Measurements from ENCODE around the genes DENR and OGFOD2.

GRCh38 chr12:121992056-121992639, 29.5 kb upstream of the BCL7A start:
- PRO-cap = unidirectional peak, minus-strand start at chr12:121992250
- RAMPAGE, long total RNA = no peak

- PRO-cap = no peak
- RAMPAGE, long total RNA = no peak
Measured at GRCh38 chr12:122021679-122021793, 148 bp upstream of the BCL7A start.

DNA sequence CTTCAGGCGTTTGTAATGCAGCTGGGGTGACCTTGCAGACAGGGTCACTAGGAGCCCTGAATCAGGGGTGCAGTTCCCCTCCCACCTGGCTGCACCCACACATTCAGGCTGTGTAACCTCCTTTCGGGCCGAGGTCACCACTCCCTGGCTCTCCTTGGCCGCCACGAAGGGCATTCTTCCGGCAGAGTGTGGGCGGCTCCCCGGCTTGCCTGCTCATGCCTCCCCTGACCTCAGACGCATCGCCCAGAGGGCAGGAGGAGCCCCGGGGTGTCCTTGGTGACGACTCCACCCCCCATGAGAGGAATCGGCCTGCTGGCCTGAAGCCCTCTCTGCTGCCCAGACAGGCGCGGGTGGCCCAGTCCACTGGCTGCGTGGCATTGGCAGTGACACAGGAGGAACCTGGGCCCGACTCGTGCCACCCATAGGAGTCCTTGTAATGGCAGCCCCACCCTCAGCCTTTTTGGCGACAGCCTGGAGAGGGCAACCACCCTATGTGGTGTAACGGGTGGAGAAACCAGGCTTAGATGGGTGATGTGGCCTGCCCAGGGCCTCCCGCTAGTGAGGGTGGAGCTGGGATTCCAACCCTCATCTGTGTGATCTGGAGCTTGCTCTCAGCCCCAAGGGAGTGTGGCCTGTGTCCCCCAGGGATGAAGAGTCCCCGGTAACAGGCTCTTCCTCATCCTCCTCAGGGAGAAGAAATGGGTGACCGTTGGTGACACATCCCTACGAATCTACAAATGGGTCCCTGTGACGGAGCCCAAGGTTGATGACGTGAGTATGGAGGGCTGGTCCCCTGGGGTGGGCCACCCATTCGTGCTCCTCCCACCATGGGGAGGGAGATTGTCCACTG, 8.6 kb downstream of the BCL7A start:
- PRO-cap = no peak
- RAMPAGE, long total RNA = no peak

DNA sequence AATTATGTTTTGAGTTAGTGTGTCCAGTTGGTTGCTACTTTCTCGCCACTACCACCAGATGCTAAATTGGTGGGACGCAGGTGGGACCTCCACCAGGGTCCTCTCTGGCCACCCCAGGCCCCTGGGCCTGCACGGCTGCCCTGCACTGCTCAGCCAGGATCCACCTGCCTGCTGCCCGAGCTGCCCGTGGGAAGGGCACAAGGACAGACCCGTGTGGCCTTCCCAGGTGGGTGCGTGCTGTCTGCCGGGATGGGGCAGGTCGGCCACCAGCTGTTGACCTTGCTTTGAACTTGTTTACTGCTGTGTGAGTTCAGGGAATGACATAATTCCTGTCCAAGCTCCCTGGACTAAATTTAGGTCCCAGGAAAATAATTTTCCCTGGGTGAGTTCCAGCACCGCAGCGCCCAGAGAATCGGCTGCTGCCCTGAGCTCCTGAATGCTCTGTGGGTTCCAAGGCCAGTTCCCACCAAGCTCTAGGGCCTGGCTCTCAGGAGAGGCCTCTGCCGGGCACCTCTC, 27.4 kb upstream of the MLXIP start:
- PRO-cap = no peak
- RAMPAGE, long total RNA = no peak

GRCh38 chr12:122204979-122205746, 1.7 kb downstream of the B3GNT4 start:
- PRO-cap = no peak
- RAMPAGE, long total RNA = no peak

GRCh38 chr12:122336440-122336830, 70.1 kb upstream of the VPS33A start:
- PRO-cap = no peak
- RAMPAGE, long total RNA = no peak

DNA sequence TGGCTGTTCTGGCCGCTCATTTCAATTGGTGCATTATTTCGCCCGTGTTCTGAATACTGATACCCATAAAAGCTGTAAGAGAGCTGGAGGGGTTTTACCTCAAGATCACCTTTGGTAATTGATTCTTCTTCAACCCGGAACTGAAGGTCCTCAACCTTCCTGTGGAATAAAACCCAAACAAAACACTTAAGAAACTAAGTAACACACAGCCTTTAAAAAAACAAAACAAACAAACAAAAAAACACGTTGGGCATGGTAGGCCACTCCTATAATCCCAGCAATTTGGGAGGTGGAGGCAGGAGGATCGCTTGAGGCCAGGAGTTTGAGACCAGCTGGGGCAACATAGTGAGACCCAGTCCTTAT, 69.9 kb downstream of the CLIP1 start:
- PRO-cap = no peak
- RAMPAGE, long total RNA = no peak

DNA sequence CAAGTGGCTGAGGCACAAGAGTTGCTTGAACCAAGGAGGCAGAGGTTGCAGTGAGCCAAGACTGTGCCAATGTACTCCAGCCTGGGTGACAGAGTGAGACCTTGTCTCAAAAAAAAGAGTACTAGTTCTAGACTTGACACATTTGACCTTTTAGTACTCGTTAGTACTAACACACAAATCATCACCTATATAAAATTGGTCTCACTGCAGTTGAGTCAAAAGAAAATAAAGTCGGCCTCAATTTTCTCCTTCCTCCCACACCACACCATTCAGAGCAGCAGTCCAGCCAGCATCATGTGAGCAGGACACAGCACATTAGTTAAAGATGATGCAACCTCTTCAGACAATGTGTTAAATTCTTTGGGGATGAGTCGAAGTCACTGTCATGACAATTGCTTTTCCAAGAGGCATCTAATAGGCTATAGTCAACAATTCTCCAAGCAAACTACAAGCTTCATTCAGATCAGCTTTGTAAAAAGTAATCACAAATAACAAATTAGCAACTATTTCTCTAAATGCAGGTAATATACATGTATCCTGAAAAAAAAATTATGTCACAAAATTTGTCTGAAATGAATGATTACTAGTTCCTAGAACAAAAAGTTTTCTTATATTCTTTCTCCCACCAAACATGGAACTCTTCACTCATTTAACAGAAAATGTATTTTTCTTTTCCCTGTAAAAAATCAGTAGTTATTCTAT, 55.6 kb downstream of the CLIP1 start:
- PRO-cap = unidirectional peak, minus-strand start at position 298 of the sequence
- RAMPAGE, long total RNA = no peak

DNA sequence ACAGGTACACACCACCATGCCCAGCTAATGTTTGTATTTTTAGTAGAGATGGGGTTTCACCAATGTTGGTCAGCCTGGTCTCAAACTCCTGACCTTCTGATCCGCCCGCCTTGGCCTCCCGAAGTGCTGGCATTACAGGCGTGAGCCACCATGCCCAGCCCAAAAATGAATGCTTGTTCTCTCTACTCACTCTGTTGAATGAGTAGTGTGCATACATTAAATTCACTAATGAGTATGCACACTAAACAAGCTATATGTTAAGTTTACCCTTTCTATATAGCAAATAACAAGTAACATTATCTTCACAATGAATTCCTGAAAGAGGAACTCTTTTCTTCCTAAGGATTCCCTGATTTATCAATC, 11.2 kb upstream of the ZCCHC8 start:
- PRO-cap = no peak
- RAMPAGE, long total RNA = no peak

- PRO-cap = bidirectional peak, plus-strand start at chr12:122752824, minus-strand start at chr12:122752571
- RAMPAGE, long total RNA = start-site peak on the plus strand at chr12:122752820-122752885, 2,376 and 1,671 reads in 2 replicates
Measured at GRCh38 chr12:122752335-122753234, at the start of gene DENR. Gene DENR, plus strand, starts transcription at chr12:122752824.

- PRO-cap = no peak
- RAMPAGE, long total RNA = no peak
Measured at GRCh38 chr12:122773539-122773975, 815 bp upstream of the CCDC62 start.

- PRO-cap = no peak
- RAMPAGE, long total RNA = no peak
Measured at GRCh38 chr12:122836582-122837422, 1.5 kb downstream of the HIP1R start.

DNA sequence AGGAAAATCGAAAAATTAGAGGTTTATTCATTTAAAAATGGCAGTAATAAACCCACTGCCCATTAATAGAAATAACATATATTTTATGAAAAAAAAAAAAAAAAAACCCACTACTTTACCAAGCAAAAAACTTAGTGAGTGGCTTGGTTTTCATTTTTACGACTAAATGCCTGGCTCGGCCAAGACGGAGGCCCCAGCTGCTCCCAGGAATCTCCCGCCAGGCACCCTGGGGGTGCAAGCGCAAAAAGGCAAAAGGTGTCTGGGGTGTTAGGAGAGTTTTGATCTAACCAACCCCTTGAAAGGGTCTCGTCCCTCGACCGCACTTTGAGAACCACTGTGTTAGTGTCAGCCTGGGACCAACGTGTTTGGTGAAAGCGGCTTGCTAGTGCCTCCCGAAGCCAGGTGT, 19.0 kb downstream of the HIP1R start:
- PRO-cap = no peak
- RAMPAGE, long total RNA = no peak

DNA sequence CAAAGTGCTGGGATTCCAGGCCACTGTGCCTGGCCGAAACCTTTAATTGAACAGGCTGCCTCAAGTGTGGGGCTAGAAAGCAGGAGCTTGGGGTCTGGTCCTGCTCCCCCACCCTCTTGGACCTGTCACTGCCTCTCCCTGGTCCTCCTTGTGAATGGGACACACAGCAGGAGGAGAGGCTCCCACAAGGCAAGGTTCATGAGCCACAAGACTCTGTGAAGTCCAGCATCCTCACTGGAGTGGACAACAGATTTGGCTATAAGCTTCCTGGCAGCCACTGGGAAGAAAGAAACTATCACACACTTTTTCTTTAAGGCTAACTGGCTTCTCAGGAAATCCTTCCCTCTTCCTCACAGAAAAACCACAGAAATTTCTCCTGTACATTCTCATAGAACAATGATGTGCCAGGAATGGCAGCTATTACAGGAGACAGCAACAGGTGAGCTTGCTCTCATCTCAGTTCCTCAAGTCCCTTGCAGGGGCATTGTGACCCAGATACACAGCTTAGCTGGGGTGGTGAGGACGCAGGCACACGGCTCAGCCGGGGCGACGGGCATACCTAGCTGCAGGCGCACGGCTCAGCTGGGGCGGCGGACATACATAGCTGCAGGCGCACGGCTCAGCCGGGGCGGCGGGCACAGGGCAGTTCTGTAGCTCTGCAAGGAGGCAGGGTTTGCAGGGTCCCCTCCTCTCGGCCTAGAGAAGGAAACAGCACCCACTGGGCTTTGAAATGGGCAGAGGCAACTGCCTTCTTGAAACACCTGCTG, 29.1 kb downstream of the HIP1R start:
- PRO-cap = no peak
- RAMPAGE, long total RNA = no peak

- PRO-cap = no peak
- RAMPAGE, long total RNA = no peak
Measured at GRCh38 chr12:122875072-122876113, 20.5 kb downstream of the VPS37B start.

DNA sequence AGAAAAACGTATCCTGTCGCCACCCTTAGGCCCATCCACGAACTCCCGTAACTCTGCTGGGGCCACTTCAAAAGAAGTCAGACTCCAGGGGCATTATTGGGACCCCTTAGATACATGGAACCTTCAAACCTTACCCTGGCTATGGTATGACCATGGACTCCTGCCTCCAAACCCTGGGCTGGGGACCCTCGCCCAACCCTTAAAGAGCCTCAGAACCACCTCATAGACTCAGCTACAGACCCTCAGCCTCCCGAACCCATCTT, 978 bp downstream of the VPS37B start:
- PRO-cap = no peak
- RAMPAGE, long total RNA = no peak

- PRO-cap = no peak
- RAMPAGE, long total RNA = no peak
Measured at GRCh38 chr12:122951356-122951927, 14.8 kb downstream of the ABCB9 start.

DNA sequence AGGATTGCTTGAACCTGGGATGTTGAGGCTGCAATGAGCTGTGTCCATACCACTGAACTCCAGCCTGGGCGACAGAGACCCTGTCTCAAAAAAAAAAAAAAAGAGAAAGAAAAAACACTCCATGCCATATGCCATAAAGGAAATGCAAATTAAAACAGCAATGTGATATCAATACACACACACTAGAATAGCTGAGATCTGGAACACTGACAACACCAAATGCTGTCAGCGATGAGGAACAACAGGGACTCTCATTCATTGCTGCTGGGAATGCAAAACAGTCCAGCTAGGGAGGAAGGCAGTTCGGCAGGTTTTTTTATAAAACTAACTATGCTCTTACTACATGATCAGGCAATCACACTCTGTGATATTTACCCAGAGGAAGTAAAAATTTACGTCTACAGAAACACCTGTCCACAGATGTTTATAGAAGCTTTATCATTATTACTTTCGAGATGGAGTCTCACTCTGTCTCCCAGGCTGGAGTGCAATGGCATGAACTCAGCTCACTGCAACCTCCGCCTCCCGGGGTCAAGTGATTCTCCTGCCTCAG, 3.5 kb upstream of the ABCB9 start:
- PRO-cap = no peak
- RAMPAGE, long total RNA = no peak

- PRO-cap = bidirectional peak, plus-strand start at chr12:122974736, minus-strand start at chr12:122974596
- RAMPAGE, long total RNA = no peak
Measured at GRCh38 chr12:122973945-122975005, 769 bp upstream of the OGFOD2 start.

GRCh38 chr12:122975006-122975434, at the start of gene OGFOD2:
Gene OGFOD2, plus strand, starts transcription at chr12:122975244.
- PRO-cap = bidirectional peak, plus-strand start at chr12:122975252, minus-strand start at chr12:122975153
- RAMPAGE, long total RNA = no peak

Measured in urinary bladder (tissue), 3 donors.